Colon Carcinoma Metastatic in the Brain (tissue), 2 donors: ENCODE data around the gene BMS1.

DNA sequence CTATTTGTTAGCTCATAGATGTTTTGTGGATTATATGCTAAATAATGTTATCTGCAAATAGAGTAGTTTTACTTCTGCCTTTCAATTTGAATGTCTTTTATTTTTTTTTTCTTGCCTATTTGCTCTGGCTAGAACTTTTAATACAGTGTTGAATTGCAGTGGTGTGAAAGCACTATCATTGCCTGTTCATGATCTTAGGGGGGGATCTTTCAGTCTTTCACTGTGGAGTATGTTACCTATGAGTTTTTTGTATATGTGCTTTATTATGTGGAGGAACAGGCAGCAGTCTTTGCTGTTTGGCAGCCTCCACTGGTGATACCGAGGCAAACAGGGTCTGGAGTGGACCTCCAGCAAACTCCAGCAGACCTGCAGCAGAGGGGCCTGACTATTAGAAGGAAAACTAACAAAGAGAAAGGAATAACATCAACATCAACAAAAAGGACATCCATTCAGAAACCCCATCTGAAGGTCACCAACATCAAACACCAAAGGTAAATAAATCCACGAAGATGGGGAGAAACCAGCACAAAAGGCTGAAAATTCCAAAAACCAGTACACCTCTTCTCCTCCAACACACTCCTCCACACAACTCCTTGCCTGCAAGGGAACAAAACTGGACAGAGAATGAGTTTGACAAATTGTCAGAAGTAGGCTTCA, 11.9 kb downstream of the ZNF37A start:
- PRO-cap, 2 experiments, result no peak in any of the 2 experiments

- PRO-cap, 2 experiments, result no peak in any of the 2 experiments
These were observed 23.6 kb downstream of the ZNF37A start for GRCh38 chr10:38117332-38118476.

DNA sequence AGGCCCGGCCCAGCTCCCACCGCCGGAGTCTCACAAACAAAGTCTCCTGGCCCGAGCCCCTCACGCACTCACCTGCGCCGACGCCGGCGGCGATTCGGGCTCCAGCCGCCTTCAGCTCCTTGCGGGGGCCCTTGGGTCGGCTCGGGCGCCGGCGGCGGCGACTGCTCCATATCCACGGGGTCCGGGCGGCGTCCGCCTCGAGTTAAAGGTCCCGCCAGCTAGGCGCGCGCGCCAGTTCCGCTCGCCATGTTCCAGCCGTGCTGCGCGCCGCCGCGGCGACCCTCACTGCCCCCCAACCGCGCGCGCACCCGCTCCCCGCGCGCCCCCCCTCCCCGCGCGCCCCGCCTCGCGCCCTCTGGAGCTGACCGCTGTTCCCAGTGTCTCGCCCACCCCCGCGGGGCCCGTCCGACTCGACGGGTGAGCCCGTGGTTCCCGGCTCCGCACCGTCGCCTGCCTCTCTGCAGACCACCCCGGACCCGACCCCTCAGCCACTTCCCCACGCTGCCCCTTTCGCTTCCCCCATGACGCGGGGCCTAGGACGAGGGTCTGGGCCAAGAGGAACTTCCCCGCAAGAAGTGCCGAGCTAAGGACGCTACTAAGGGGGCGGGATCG, 396.1 kb downstream of the ZNF33B start:
- PRO-cap, 2 experiments, result no peak in any of the 2 experiments

DNA sequence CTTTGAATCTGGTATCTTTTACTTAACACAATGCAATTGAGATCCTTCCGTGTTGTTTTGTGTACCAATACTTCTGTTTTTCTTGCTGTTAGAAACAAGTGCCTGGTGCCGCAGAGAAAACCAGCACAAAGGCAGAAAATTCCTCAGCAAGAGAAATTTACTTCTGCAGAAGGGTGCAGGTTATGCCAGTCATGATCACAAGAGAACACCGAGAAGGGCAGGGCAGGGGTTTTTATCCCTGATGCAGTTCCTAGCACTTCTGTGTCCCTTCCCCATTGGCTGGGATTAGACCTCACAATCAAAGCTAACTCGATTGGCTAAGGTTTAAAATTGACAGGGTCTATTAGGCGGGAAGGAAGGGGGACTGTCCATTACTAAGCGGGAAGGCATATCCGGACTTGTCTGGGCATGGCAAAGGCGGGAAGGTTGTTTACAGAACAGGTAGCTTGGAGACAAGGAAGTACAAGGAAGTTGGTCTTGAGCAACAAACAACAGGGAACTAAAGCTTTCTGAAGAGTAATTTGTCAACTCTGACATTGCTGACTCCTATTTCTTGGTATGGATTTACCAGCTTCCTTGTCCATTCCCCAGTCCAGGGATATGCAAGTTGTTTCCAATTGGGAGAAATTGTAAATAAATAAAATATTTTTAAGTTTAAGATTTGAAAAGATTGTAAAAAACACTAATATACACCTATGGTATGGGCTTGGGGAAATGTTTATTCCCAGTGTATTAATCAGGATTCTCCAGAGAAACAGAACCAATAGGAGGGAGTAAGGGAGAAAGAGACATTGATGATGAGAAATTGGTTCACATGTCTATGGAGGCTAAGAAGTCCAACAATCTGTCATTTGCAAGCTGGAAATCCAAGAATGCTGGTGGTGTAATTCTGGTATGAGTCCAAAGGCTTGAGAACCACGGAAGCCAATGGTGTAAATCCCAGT, 2.5 kb upstream of the ZNF33B start:
- PRO-cap, 2 experiments, result peak in 2 of 2 experiments; most common plus-strand start position 465 of the sequence (in 1); most common minus-strand start position 207 of the sequence (in 2)

DNA sequence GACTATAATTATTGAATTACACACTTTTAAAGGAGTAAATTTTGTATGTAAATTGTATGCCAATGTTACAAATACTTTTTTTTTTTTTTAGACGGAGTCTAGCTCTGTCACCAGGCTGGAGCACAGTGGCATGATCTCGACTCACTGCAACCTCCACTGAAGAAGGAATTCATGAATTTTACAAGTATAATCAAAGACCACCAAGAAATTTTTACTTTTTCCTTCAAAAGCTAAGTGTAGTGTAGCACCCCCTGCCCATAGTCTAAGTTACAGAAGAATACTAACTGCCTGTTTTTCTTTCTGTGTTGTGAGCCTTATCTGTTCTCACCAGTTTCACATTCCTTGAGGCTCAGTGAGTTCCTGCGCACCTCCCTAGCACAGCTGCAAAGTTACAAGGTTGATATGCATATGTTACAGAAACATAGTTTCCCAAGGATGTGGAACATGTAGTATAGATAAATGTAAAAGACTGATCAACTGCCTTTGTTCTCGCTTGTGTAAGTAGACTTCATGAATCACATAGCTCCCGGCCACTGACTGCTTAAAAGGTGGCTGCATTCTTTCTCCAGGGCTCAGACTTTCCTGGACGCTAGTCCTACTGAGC, 6.6 kb upstream of the ZNF33B start:
- PRO-cap, 2 experiments, result no peak in any of the 2 experiments

- PRO-cap, 2 experiments, result no peak in any of the 2 experiments
These were observed 16.1 kb upstream of the ZNF33B start for GRCh38 chr10:42654489-42654927.

GRCh38 chr10:42727838-42728101, 54.8 kb upstream of the BMS1 start:
- PRO-cap, 2 experiments, result no peak in any of the 2 experiments

DNA sequence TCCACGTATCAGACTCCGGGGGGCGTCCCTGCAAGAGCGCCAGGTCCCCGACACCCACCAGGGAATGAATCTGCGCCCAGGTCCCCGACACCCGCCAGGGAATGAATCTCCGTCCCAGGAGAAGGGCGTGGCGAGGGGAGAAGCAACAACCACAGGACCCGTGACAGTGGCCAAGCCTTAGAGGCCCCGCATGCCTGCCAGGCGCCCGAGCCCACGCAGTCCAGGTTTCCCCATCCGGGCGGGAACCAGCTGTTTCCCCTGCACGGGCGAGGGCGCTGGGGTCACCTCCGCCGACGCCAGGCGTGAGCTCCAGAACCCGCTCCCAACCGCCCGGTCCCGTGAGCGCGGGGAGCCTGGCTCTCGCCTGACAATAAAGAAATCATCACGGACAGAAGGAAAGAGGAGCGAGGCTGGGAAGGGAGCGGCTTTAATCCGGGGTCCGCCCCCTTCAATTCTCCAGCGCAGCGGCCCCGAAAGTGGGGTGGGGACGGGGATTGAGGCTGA, 29.0 kb upstream of the BMS1 start:
- PRO-cap, 2 experiments, result no peak in any of the 2 experiments

DNA sequence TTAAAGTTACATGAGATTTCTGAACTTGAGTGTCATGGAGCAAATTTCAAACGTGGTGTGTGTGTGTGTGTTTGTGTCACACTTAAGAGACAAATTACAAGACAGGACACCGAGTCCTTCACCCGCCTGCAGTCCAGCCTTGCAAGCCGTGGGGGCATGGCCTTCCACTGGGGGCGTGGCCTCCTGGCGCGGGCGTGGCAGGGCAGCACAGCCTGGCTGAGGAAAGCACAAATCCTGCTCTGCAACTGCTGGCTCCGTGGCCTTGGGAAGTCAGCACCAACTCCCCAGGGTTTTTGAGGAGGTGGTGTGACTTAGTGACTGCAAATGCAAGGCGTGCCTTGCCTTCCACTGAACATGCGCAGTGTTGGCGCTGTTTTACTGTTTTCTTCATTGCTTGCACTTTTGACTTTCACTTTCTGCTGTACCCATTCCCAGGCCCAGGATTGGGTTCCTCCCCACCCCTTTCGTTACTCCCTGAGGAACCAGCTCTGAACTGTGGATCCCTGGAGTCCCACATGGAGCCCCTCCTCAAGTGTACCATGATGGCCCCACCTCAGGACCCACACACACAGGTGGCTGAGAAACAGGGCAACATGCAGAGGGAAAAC, 12.9 kb upstream of the BMS1 start:
- PRO-cap, 2 experiments, result no peak in any of the 2 experiments

GRCh38 chr10:42781696-42782284, 805 bp upstream of the BMS1 start:
- PRO-cap, 2 experiments, result no peak in any of the 2 experiments

- PRO-cap, 2 experiments, result peak in 2 of 2 experiments; most common plus-strand start chr10:42782795 (in 2); most common minus-strand start chr10:42782577 (in 2)
These were observed at the start of gene BMS1 for GRCh38 chr10:42782285-42783160. Gene BMS1, plus strand, starts transcription at chr10:42782795.

GRCh38 chr10:42798178-42798808, 15.7 kb downstream of the BMS1 start:
- PRO-cap, 2 experiments, result no peak in any of the 2 experiments

DNA sequence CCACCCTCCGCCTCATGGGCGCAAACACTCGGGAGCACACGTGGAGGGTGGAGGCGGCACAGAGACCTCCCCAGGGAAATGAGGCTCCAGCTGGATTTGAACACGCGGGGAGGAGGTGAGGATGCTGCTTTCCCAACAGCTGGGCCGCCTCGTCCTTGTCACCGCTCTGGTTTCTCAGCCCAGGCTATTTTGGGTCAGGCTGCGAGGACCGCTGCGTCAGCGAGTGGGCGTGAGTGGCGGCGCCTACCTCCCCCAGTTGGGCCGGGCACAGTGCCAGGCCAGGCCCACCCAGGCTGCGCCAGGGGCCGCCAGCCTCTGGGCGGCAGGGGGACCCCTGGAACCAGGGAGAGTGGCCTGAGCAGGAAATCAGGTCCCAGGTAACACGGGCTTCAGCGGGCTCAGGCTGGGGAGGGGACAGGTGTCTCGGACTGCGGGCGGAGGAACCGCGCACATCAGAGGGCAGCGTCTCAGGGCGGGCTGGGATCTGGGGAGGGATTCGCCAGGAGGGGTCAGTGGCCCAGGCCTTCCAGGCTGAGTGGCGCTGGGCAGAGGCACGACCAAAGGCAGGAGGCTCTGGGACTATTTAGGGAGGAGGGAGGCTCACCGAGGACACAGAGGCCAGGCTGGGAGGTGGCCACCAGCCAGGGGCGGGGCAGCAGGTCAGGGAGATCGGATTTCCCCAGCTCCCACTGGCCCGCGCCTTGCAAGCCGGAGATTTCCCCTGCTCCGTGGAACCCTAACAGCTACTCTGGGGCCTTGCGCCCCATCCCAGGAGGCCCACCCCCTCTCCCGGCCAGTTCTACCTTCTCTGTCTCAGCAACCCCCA, 125.2 kb upstream of the RET start:
- PRO-cap, 2 experiments, result no peak in any of the 2 experiments

DNA sequence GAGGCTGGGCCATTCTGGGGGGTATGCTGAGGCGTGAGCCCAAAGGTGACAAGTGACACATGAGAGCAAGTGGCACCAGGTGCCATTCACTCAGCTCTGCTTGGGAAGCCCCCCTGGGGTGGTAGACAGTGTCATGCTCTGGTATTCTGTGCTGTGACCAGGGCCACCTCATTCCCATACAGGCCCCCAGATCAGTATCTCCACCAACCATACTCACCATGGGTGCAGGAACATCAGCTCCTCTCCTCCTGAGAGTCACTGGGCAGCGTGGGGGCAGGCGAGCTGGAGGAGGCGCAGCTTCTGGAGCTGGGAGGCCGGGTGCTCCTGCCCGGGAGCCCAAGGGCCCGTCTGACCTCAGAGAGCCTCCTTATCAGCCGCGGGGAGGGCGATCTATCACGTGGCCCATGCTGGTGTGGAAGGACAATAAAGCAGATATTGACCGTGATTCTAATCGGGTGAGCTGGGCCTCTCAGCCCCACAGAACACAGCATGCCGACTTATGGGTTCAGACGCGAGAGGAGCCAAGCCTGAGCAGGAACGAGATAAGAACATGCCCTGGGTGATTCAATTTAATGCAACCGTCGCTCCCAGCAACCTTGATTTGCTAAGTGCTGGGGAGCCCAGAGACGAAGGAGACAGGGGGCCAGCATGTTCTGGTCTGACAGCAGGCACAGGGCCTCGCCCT, 95.6 kb upstream of the RET start:
- PRO-cap, 2 experiments, result no peak in any of the 2 experiments

DNA sequence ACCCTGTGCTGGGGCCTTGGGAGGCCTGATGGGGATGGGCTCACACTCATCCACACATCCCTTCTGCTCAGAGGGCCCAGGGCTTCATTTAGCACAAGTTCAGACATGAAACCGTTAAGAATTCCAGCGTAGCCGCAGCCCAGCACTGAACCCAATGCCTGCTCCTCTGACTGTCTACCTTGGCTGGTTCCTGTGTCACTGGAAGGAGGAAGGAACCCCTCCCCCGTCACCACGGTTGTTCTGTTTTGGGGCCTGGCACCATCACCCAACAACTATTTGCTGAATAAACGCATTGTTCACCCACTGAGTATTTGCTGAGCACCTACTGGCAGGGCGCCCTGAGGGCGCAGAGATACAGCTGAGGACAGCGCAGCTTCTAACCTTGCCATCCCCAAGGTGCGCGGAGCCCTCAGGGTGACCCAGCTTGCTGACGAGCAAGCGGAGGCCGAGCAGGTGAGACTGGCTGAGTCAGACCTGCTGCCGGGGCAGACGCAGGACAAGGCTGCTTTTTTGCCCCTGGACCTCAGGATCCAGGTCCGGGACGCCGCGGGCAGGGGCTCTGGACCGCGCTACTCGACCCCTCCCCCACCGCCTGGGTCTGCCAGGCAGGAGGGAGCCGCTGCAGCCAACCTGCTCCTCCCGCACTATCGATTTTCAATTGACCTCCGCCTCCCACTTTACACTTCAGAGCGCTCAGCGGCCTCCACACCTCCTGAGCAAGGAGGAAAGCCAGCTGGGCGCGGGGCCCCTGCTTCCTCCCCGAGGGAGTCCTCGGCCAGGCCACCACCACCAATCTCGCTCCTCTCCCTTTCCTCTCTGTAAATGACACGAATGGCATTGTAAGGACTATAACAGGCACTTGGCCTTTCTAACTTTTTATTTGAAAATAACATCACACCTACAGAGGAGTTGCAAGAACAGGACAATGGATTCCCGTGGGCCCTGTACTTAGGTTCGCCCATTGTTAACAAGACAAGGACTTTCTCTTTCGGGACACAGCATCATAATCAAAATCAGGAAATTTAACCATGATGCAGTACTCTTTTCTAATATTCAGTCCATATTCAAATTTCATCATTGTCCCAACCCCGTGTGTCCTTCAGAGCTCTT, 50.3 kb upstream of the RET start:
- PRO-cap, 2 experiments, result no peak in any of the 2 experiments

- PRO-cap, 2 experiments, result no peak in any of the 2 experiments
These were observed 28.5 kb downstream of the RET start for GRCh38 chr10:43105180-43105864.

DNA sequence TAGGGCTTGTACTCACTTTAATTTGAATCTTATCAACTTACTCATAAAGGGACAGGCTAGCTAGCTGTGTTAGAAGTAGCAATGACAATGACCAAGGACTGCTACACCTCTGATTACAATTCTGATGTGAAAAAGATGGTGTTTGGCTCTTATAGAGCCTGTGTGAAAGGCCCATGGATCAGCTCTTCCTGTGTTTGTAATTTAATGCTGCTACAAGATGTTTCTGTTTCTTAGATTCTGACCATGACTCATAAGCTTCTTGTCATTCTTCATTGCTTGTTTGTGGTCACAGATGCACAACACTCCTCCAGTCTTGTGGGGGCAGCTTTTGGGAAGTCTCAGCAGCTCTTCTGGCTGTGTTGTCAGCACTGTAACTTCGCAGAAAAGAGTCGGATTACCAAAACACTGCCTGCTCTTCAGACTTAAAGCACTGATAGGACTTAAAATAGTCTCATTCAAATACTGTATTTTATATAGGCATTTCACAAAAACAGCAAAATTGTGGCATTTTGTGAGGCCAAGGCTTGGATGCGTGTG, 9.0 kb upstream of the CSGALNACT2 start:
- PRO-cap, 2 experiments, result no peak in any of the 2 experiments

DNA sequence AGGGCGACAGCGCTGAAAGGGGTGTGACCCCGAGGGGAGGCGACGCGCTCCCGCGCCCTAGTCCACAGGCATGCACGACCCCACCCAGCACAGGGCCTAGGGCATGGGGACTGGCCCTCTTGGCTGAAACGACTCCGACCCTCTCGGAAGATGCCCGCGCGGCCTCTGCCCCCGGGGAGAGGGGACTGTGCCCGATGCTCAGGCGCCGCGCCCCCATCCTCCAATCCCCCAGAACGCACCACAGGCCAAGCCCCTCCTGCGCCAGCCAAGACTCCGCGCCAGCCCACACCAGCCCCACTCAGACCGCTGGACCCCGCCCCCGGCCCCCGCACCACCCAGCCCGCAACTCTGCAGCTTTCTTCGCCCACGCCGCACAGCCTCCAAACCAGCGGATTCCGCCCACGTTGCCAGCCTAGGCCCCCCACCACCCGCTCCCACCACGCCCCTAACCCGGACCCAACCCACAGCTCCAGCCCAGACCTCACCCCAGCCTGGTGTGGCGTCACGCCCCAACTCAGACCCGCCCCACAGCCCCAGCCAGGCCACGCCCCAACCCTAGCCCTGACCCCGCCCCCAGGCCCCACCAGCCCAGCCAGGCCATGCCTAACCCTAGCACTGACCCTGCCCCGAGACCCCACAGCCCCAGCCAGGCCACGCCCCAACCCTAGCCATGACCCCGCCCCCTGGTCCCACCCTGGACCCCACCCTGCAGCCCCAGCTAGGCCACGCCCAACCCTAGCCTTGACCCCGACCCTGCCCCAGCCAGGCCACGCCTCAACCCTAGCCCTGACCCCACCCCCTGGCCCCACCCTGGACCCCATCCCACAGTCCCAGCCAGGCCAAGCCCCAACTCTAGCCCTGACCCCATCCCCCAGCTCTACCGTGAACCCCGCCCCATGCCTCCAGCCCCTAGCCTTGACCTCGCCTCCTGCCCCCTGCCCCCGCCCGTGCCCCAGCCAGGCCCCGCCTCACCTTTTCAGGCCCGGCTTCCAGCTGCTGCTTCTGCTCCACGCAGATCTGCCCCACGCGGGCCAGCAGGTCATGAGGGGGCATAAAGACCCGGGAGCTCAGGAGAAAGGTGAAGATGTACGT, 64.2 kb downstream of the RASGEF1A start:
- PRO-cap, 2 experiments, result no peak in any of the 2 experiments

- PRO-cap, 2 experiments, result peak in 2 of 2 experiments; most common plus-strand start chr10:43362497 (in 1); most common minus-strand start chr10:43362235 (in 1)
These were observed 9.1 kb upstream of the FXYD4 start for GRCh38 chr10:43362120-43362962.

- PRO-cap, 2 experiments, result no peak in any of the 2 experiments
These were observed 3.3 kb downstream of the FXYD4 start for GRCh38 chr10:43374765-43375043.